Epidermal melanocyte (primary cell): ENCODE measurements around a stretch of chr16.

DNA sequence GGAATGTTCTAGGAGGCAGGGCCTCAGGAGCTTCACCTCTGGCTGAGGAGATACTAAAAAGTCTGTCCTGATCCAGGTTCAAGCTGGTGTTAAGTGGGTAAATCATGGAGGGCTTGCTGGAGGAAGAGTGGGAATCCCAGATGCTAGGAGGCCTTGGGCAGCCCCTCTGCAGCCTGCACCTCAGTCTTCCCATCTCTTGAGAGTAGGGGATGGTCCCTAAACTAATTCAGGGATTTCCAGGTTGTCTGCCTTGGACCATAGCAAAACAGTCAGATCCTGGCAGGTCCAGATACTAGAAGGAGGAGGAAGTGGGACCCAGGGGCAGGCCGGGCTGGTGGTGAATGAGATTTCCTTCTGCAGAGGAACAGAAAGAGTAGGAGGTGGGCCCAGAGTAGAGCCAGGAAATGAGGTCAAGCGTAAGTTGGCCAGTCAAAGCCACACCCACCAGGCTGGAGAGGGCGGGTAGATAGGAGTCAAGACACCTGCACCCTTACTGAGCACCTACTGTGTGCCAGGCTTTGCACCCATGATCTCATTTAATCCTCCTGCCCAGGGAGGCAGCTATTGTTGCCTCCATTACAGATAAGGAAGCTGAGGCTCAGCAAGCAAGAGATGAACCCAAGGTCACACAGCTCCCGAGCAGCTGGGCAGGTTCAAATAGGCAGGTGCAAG lies 2.5 kb downstream of the CDH5 start:
- RRBS, result no CpG with 5 or more reads among the region's 4 CpGs

DNA sequence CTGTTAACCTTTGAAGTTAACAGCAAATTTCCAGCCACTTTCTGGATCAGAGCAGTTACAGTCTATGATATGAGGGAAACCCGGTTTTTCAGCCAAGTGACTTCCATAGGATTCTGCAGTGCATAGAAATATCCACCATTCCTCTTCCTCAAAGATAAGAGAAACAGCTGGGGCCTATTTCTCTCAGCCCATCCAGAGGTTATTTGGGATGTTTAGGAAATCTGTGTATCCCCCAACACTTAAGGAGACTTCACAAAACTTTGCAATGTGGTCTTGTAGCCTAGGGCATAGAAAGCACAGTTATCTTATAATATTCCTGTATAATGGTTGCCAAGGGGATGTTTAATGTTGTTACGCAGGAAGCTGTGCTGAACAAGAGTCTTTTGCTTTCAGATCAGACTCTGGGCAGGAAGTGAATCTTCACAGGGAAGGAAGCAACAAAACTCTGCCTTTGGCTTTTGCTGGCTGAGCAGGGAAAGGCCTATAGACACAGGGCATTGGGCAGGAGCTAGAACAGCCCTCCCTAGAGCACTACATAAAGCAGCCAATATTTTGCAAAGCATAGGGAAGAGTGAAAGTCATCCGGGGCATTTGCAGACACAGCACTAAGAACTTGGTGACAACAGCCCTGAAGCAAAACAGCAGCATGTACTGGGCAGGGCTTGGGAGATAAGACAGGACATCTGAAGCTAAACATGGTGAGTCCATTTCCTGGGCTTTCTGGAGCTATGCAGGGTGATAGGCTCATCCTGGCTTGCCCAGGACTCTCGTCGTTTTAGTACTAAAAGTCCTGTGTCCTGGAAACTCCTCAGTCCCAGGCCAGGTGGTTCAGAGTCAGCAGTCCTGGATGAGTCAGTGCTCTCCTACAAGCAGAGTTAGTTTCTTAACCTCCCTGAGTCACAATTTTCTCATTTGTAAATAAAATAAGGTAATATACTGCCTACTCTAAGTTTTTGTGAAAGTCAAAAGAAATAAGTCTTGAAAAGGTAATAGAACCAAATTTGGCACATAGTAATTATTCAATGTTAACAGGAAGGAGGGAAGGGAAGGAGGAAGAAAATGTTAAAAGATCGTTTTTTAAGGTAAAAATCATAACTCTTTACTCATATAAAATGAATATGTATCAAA lies 18.6 kb upstream of the BEAN1 start:
- RRBS, result no CpG with 5 or more reads among the region's 6 CpGs

DNA sequence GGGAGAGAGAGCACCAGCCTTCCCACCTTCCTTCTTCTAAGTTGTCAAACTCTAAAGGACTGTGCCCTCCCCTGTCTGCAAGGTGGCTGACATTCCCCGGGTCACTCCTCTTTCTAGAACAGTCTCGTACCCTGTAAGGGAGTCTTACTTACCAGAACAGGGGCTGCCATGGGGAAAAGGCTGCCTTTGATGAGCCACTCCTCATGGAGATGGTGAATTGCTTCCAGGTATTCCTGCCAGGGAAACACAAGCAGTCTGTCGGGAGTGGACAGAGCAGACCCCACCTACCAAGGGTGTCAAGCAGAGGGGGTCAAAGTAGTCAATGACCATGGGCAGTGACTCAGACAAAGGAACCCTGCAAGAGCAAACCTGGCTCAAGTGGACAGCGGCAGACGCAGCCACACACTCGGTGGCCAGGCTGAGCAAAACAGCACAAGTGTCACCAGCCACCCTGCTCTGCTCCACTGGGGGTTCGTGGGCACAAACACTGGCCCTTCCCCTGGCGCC lies 36.3 kb downstream of the TK2 start:
- RRBS, result no CpG with 5 or more reads among the region's 8 CpGs

DNA sequence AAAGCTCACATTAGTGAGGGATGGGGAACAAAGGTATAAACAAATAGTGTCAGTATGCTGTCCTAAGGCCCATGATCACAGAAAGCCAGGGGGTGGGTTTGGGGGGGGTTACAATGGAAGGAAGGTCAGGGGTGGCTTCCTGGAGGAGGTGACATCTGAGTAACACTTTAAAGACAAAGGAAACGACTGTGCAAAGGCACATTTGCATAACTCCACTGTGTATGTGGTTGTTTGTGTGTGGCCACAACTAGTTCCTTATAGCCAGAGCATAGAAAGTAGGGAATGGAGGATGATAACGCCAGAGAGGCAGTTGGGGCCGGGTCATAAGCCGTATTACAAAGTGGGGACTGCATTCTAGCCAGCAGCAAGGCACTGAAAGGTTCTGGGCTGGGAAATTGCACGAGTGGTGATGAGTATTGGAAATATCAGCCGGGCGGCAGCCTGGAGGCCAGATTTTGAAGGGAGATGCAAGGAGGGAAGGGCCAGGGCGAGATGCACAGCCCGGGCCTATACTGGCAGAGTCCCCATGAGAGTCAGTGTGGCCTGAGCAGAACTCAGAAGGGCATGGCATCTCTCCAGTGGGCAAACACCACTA lies 33.7 kb downstream of the TK2 start:
- RRBS, result 22% methylated on average over 5 of the region's 9 CpGs

GRCh38 chr16:66553170-66553732 lies 875 bp downstream of the CKLF start:
- RRBS, result no CpG with 5 or more reads among the region's 8 CpGs

- RRBS, result no CpG with 5 or more reads among the region's 8 CpGs
Measured at GRCh38 chr16:66603488-66603836, 1.0 kb upstream of the CMTM3 start.

GRCh38 chr16:66604844-66605011 lies 224 bp downstream of the CMTM3 start:
- RRBS, result 21% methylated on average over 4 of the region's 23 CpGs

DNA sequence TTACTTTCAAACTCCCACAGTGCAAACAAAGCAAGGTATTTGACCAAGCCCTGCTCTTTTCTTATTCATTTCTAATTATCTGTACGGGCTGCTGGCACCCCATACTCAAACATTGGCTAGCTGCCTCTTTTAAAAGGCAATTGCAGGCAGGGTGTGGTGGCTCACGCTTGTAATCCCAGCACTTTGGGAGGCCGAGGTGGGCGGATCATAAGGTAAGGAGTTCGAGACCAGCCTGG lies 2.3 kb downstream of the CMTM4 start:
- RRBS, result no CpG with 5 or more reads among the region's 5 CpGs

GRCh38 chr16:66878042-66878707 lies 2.1 kb upstream of the PDP2 start:
- RRBS, result no CpG with 5 or more reads among the region's 7 CpGs

DNA sequence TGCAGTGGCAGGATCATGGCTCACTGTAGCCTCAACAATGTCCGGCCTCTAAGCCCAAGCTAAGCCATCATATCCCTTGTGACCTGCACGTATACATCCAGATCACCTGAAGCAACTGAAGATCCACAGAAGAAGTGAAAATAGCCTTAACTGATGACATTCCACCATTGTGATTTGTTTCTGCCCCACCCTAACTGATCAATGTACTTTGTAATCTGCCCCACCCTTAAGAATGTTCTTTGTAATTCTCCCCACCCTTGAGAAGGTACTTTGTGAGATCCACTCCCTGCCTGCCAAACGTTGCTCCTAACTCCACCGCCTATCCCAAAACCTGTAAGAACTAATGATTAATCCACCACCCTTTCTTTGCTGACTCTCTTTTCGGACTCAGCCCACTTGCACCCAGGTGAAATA lies 16.3 kb downstream of the PDP2 start:
- RRBS, result no CpG with 5 or more reads among the region's 5 CpGs

DNA sequence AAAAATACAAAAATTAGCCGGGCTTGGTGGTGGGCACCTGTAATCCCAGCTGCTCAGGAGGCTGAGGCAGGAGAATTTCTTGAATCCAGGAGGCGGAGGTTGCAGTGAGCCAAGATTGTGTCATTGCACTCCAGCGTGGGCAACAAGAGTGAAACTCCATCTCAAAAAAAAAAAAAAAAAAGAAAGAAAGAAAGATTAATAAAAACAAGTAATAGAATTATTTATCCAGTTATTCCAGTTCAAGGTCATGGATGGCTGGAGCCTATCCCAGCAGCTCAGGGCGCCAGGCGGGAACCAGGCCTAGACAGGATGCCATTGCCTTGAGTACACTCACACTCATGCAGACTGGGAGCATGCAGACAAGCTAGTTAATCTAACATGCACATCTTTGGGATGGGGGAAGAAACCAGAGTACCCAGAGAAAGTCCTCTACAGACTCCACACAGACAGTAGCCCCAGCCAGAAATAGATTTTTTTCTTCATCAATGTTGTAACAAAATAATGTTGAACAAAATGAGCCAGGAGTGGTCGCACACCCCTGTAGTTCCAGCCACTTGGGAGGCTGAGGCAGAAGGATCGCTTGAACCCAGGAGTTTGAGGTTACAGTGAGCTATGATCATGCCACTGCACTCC lies 17.9 kb downstream of the PDP2 start:
- RRBS, result no CpG with 5 or more reads among the region's 7 CpGs

GRCh38 chr16:67034243-67034741 lies 5.3 kb downstream of the CBFB start:
- RRBS, result no CpG with 5 or more reads among the region's 5 CpGs

- RRBS, result no CpG with 5 or more reads among the region's 7 CpGs
Measured at GRCh38 chr16:67069081-67069391, 40.1 kb downstream of the CBFB start.

DNA sequence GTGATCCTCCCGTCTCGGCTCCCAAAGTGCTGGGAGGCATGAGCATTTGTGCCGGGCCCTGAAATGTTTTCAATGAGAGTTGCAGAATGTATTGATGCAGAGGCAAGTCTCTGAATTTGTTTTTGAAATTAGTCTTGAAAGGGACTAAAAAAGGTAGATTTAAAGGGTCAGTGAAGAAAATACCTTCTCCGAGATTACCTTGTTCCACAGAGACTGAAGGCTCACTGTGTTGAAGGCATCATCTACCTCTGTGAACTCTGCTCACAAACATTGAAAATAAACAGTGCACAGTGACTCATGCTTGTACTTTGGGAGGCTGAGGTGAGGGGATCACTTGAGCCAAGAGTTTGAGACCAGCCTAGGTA lies 4.2 kb downstream of the PHAF1 start:
- RRBS, result no CpG with 5 or more reads among the region's 4 CpGs

DNA sequence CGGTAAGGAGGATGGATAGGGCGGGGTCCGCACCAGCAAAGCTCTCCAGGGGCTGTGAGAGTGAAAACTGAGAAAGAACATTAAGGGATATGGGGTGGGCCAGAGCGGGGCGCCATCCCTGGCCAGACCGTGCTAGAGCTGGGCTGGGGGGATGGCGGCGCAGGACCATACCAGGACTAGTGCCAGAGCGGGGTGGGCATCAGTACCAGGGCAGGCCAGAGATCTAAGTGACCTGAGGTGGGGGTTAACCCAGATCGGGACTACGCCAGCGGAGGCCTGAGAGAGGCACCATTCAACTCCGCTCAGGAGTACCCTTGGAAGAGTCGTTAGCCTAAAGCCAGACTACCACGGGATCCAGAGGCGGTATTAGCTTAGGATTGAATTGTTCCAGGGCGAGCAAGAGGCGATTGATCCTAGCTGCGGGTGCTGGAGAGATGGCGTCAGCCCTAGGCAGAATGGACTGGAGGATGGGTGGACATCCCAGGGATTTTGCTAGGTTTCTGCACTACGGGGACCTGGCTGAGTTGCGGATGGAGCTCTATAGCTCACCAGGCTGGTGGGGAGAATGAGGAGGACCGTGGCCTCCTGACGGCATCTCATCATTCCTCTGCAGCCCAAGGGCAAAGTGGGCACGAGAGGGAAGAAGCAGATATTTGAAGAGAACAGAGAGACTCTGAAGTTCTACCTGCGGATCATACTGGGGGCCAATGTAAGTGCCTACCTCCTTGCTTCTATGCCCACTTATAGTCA lies 468 bp downstream of the TMEM208 start:
- RRBS, result no CpG with 5 or more reads among the region's 26 CpGs

DNA sequence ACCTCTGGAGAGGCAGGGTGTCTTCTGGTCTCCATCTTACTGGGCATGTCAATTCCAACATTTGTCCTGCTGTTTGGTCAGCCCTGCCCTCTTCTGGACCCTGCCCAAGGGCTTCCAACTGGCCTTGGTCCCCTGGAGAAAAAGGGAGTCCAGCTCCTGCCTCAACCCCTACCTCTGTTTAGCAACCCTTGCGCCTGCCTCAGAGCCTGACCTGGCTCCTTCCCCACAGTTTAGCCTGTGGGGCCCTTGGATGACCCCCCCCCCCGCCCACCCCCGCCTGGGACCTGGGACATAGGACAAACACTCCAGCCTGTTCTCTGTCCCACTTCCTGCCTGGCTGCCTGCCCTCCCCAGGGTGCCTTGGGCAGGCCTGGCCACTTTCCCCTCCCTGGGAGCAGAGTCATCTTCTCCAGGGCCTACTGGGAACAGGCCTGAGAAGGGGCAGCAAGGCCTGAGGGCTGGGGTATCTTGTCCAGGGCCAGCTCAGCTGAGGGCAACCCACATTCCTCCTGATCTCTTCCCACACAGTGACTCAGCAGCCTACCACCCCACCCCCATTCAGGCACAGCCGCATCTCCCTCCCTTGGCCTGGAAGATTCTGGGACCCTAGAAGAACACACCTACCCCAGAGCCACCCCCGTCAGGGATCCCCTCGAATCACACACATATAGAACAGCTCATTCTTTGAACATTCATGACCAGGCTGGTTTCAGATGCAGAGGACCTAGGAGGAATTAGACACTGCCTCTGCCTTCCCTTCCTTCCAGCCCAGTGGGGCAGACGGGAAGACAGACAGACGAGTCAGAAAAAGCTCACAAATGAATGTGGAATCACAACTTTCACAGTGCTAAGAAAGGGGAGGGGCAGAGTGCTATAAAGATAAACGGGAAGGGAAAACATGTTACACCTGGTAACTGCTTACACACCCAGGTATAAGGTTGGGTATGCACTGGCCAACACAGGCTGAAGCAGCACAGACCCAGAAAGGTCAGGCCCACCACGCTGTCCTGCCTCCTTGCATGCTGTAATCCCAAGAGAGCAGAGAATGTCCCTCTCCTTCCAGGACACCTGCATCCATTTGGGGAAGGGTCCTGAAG lies 6.1 kb downstream of the FHOD1 start:
- RRBS, result no CpG with 5 or more reads among the region's 10 CpGs

GRCh38 chr16:67245764-67246181 lies 1.5 kb downstream of the FHOD1 start:
- RRBS, result under 1% methylated on average over 7 of the region's 15 CpGs

DNA sequence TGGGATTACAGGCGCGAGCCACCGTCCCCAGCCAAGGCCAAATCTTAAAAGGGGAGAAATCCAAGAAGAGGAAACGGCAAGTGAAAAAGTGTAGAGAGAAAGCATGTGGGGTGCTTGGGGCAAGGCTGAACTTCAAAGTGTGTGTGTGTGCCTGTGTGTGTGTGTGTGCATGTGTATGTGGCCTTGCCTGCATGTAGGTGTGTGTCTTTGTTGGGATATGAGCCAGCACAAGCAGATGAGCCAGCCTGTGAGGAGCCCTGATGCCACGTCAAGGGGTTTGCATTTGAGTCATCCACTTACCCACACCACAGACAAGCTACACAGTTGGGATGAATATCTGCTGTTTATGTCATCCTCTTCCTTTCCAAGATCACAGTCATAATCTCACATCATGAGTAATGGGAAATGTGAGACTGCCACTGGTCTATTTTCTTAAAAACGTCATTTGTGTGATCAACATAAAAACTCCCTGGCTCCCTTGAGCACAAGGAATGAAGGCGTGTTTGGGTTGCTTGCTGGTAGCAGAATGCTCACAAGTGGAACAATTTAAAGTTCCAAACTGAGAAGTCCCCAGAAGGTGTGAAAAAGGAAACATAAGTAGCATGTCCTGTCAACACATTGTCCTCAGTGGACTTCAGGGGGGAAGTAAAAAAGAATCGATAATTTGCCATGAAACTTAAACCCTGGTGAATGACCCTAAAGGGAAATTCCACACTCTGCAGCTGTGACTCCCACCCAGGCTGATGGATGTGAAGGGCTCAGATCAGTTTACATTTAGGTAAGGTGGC lies 14.8 kb downstream of the KCTD19 start:
- RRBS, result no CpG with 5 or more reads among the region's 8 CpGs

- RRBS, result 16% methylated on average over 39 of the region's 92 CpGs
Measured at GRCh38 chr16:67394258-67395366, 1.3 kb upstream of the TPPP3 start.

DNA sequence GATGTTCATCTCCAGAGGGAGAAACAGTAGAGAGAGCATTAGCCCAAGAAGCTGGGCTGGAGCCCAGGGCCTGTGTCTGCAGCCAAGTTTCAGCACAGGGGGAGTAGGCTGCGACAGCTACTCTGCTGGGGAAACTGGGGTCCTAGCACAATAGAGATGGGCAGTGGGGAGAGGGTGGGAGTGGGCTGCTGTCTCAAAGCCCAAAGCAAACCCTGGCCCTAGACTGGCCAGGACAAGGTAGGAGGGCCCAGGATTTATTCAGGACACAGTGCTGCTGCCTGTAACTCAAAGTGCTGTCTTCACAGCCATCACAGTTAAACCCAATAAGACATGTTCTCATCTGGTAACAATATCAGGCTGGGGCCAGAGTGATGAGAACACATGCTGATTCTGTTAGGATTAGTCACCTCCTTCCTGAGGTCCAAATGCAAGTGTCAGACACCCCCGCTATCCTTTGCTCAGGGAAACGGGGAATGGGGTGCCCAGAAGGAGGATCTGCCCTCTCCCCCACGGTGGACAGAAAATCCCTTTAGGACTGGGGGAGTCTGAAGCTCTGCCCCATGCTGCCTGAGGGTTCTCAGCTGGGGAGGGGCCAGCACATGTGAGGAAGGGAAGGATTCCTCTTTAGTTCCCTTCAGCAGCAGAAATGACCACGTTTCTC lies 9.7 kb downstream of the ZDHHC1 start:
- RRBS, result no CpG with 5 or more reads among the region's 5 CpGs